Measurements from ENCODE around the genes CXCL9, CXCL10 and ART3.

DNA sequence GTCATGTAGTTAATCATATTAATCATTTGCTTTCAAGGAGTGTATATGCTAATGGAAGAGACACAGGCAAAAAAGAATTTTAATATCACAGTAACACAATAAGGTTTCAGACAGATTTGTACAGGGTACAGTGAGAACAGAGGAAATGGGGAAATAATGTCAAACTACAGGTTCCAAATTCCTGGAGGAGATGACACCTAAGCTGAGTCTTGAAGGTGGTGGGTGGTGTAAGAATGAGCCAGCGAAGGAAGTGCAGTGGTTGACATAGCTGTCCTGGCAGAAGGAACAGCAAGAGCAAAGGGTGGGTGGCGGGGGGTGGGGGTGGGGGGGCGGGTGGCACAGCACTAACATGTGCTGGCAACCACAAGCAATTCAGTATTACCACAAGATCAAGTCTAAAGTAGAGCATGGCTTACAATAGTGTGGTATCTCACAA is 13.1 kb upstream of the G3BP2 start:
- PRO-cap = no peak
- RRBS = no CpG with 5 or more reads among the region's 3 CpGs

- PRO-cap = no peak
- RRBS = no CpG with 5 or more reads among the region's 3 CpGs
Measured at GRCh38 chr4:75723366-75723905, 941 bp upstream of the USO1 start.

DNA sequence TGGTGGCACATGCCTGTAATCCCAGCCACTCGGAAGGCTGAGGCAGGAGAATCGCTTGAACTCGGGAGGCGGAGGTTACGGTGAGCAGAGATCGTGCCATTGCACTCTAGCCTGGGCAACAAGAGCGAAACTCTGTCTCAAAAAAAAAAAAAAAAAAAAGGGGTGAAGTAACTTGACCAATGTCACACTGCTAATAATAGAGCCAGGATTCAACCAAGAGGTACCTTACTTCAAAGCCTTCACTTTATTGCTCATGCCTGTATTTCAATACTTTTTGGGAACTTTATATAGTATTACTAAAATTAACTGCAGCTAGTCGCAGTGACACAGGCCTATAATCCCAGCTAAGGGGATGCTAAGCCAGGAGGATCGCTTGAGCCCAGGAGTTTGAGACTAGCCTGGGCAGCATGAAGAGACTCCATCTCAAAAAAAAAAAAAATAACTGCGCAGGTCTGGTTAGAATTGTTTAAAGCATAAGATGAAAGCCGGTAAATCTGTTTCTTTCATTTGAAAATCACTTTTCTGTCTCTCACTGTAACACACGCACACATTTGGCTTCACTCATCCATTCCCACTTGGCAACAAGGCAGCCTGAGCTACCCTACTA is 1.9 kb downstream of the USO1 start:
- PRO-cap = no peak
- RRBS = no CpG with 5 or more reads among the region's 12 CpGs

DNA sequence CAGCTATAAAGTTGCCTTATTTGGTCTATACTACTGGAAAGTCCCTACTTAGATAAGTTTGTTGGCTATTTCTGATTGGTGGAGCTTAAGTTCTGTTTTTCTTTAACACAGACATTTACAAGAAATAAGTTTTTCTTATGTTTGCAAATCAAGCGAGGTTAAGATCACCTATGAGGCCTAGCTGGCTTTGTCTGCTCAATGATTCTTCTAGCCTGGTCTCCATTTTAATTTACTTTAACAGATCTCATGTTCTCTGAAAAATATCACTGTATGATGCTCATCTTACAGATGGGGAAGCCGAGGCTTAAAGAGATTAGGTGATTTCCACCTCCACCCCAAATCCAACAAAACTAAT is 56.5 kb downstream of the PPEF2 start:
- PRO-cap = no peak
- RRBS = no CpG with 5 or more reads among the region's 2 CpGs

- PRO-cap = no peak
Measured at GRCh38 chr4:76007241-76007570, at the start of gene CXCL9. TSS of gene CXCL9 (minus strand) at chr4:76007509.

DNA sequence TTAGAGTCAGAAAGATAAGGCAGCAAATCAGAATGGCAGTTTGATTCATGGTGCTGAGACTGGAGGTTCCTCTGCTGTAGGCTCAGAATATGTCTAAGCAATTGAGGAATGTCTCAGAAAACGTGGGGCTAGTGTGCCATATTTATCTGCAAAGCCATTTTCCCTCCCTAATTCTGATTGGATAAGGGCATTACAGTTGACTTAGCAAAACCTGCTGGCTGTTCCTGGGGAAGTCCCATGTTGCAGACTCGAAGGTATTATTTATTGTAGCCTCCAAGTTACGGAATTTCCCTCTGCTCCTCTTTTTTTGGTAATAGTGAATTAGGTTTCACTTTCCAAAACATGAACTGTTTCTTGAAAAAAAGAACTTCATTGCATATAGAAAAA is at the start of gene CXCL10:
TSS of gene CXCL10 (minus strand) at position 115 of the 387 bp plus-strand sequence.
- PRO-cap = no peak
- RRBS = no CpG with 5 or more reads among the region's 3 CpGs

- PRO-cap = no peak
- RRBS = no CpG with 5 or more reads among the region's 6 CpGs
Measured at GRCh38 chr4:76074094-76075020, at the start of gene ART3. TSS of gene ART3 (plus strand) at chr4:76074709.

DNA sequence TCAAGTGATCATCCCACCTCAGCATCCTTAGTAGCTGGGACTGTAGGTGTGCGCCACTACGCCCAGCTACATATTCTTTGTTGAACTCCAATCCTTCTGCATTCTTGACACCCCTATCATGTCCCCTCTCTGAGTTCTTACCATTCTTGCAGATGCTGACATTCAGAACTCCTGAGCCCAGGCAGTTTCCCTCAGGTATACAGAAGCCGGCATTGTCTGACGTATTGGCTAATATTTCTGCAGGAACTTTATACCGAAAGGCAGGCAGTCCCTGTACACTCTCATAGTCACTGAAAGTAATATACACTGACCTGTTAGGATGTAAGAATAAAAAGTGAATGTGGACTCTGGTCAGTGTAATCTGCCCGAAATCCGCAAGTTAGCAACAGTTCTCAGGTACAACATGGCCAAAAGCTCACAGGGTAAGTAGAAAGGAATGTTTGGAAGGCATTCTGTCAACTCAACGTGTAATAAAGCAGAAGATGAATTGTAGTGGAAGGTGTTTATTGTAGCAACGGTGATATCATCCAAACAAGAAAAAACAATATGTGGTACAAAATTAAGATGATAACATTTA is 25.9 kb upstream of the NUP54 start:
- PRO-cap = no peak
- RRBS = no CpG with 5 or more reads among the region's 9 CpGs

- PRO-cap = no peak
- RRBS = no CpG with 5 or more reads among the region's 5 CpGs
Measured at GRCh38 chr4:76197921-76198363, 15.7 kb downstream of the SCARB2 start.

DNA sequence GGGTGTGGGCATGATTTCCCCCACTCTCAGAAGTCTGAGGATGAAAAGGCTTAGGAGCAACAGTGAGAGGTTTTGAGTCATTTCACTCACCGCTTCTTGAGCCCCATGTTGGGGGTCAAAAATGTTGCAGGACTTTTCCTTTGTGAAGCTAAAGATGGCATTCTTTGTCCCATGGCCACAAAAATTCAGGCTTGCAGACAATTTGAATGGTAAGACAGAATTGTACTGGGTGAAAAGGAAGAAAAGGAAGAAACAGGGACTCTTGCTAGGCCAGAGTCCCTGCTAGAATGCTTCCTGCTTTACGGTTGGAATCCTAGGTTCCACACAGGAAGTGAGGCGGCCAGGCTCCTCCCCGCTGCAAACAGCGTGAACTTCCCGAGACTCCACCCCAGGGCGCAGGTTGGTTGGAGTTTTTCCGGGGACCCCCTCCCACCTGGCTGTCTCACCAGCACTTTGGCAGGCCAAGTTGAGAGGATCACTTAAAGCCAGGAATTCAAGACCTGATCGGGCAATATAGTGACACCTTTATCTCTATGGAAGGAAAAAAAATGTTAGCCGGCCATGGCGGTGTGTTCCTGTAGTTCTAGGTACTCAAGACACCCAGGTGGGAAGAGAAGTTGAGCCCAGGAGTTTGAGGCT is 17.2 kb upstream of the FAM47E start:
- PRO-cap = no peak
- RRBS = no CpG with 5 or more reads among the region's 11 CpGs

DNA sequence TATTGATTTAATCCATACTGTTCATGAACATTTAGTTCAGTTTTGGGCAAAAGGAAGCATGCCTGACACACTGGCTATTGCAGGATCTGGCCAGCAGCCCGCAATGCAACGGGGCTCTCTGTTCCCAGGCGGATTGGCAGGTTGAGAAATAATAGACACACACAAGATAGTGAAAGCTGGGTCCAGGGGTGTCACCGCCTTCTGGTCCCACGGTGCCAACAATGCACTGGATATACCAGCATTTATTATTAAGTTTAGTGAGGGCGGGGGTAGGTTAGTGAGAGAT is 24.9 kb upstream of the STBD1 start:
- PRO-cap = no peak
- RRBS = no CpG with 5 or more reads among the region's 6 CpGs

- PRO-cap = no peak
- RRBS = no CpG with 5 or more reads among the region's 2 CpGs
Measured at GRCh38 chr4:76690810-76691613, 206.9 kb downstream of the SOWAHB start.

GRCh38 chr4:76739031-76740156 is 158.6 kb downstream of the SOWAHB start:
- PRO-cap = no peak
- RRBS = 97% methylated on average over 2 of the region's 19 CpGs

DNA sequence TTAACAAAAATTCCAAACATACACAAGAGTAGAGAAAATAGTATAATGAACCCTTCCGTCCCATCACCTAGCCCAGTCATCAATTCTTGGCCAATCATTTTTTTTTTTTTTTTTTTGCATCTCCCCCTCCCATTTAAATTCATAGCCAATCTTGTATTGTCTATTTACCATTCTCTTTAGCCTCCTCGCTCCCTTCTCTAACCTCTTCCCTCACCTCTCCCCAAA is 14.6 kb downstream of the SEPTIN11 start:
- PRO-cap = no peak
- RRBS = no CpG with 5 or more reads among the region's 2 CpGs

DNA sequence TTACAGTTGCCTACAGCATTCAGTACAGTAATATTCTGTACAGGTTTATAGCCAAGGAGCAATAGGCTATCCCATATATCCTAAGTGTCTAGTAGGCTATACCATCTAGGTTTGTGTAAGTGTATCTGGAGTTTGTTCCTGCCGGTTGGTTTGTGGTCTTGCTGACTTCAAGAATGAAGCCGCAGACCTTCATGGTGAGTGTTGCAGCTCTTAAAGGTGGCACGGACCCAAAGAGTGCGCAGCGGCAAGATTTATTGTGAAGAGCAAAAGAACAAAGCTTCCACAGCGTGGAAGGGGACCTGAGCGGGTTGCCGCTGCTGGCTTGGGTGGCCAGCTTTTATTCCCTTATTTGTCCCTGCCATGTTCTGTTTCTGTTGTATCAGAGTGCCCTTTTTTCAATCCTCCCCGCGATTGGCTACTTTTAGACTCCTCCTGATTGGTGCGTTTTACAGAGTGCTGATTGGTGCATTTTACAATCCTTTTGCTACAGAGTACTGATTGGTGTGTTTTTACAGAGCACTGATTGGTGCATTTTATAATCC is 40.3 kb downstream of the SEPTIN11 start:
- PRO-cap = no peak
- RRBS = no CpG with 5 or more reads among the region's 11 CpGs

DNA sequence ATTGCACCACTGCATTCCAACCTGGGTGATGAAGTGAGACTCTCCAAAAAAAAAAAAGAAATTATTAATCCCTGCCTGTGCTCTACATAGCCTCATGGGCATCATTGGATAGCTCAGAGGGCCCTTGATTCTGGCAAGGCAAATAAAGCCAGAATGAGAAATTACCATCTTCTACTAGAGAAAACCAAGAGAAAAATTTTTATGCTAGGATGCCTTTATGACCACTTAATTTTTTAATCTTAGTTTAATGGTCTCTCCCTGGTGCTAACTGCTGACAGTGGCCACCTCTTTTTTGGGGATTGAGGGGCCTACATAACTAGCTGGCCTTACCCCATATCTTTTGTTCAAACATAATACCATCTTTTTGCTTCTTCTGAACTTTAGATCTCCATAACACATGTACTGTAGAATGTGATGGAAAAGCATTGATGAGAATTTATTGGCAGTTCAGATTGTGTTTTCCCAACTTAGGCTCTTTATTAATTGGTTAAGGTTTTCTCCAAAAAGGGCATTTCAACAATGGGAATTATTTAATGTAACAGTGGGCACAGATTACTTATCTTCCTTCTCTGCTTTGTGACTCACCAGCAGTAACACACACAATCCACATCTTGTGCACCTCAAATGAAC is 38.4 kb downstream of the CCNI start:
- PRO-cap = no peak

- PRO-cap = no peak
- RRBS = no CpG with 5 or more reads among the region's 4 CpGs
Measured at GRCh38 chr4:77074329-77074648, 1.5 kb downstream of the CCNI start.

GRCh38 chr4:77135333-77135556 is 21.8 kb upstream of the CCNG2 start:
- PRO-cap = no peak
- RRBS = no CpG with 5 or more reads among the region's 4 CpGs

DNA sequence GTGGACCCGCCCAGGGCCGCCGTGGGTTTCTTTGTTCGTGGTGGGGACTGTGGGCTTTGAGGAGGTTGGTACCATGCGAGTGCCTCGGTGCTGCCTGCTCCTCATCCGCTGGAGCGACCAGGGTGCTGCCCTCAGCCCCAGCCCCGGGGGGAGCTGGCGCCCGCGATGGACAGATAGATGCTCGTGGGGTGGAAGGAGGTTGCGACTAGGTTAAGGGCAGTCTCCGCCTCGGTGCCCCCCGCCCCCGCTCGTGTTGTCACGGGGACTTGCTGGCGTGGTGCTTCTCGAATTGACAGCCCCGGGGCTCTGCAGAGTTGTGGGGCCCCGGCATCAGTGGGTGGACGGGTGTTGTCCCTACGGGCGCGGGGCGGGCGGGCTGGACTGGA is 497 bp downstream of the CCNG2 start:
- PRO-cap = no peak
- RRBS = 3% methylated on average over 6 of the region's 30 CpGs

DNA sequence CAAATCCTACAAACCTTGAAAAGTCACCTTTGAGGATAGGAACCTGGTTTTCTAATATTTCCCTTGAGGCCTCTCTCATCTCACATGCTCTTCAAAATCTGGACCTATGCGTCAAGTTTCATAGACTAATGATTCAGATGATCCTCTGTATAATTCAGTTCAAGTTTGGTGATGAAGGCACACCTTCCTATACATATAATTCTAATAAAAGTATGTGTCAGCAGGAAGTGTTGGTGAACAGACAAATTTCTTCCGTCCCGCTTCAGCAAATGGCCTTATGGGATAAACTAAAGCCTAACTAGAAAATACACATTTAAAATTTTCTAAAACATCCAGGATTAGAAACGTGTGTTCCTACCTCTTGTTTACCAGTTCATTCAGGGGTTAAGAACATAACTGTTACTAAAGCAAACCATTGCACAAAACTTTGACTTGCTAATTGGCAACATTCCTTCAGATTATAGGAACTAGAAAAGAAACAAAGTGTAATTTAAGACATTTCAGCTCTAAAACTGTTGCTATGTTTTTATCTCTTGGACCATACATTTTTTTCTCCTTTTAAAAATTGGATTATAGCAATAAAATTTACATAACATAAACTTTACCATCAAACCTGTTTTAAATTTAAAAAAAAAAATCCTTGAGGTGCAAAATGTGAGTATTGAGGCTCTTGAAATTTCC is 39.5 kb upstream of the CXCL13 start:
- PRO-cap = no peak
- RRBS = no CpG with 5 or more reads among the region's 4 CpGs

Measured in Caco-2 (cell line).